H1 (cell line): Measurements from ENCODE around the genes FAR2, OVCH1 and DNM1L.

DNA sequence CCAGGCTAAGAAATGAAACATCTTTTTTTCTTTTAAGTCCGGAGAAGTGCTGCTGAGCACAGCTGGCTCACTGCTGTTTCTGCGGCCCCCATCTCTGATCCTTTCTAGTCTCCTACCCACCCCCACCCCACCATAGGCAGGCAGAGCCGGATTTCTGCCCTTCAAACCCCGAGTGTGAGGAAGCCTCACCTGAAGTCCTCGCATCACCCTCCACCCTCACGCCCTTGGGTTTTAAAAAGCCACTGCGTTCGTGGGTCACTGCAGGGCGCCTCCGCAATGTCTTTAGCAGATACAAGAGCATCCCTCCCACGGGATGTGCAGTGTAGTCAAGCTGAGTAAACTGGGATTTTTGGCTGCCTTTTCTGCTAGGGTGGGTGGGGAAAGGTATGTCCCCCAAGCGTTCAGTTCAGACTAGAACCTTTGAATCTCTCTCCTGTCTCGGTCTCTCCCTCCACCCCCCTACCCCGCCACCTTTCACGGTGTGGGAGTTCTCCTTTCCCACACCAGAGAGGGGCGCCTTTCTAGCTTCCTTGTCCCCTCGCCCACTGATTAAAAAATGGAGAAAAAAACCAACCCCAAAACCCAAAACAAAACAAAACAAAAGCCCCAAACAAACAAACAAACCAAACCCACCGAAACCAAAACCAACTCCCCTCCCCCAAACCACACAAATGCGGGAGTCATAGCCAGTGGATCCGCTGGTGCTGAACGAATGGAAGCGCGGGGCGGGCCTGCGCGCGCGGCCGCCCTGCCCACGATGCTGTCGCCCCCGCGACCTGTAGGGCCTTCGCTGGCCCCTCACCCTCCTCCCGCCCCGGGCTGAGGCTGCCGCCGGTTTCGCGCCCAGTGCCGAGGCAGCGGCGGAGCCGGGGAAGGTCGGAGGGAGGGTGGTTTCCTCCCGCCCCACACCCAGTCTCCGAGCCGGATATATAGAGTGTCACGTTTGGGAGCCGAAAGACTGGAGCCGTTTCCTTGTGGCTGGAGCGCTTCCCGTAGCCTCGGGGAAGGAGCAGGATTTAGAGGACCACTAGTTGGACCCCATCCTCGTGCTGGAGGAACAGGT, at the start of gene FAR2:
Gene FAR2 (plus strand): TSS at position 932 of the 1,063 bp plus-strand sequence.
- RRBS, result 3% methylated on average over 12 of the region's 55 CpGs
CAGE:
- cytosol, long polyA plus RNA, result no peak
- long polyA plus RNA, result no peak
- nucleus, long polyA plus RNA, result no peak

GRCh38 chr12:29437348-29438004, 56.5 kb upstream of the ERGIC2 start:
- RRBS, result no CpG with 5 or more reads among the region's 1 CpG
CAGE:
- cytosol, long polyA plus RNA, result no peak
- long polyA plus RNA, result no peak
- nucleus, long polyA plus RNA, result no peak

- RRBS, result no CpG with 5 or more reads among the region's 26 CpGs
CAGE:
- cytosol, long polyA plus RNA, result no peak
- long polyA plus RNA, result no peak
- nucleus, long polyA plus RNA, result no peak
Measured at GRCh38 chr12:29497332-29498125, at the start of gene OVCH1. Gene OVCH1 (minus strand): TSS chr12:29497686.

DNA sequence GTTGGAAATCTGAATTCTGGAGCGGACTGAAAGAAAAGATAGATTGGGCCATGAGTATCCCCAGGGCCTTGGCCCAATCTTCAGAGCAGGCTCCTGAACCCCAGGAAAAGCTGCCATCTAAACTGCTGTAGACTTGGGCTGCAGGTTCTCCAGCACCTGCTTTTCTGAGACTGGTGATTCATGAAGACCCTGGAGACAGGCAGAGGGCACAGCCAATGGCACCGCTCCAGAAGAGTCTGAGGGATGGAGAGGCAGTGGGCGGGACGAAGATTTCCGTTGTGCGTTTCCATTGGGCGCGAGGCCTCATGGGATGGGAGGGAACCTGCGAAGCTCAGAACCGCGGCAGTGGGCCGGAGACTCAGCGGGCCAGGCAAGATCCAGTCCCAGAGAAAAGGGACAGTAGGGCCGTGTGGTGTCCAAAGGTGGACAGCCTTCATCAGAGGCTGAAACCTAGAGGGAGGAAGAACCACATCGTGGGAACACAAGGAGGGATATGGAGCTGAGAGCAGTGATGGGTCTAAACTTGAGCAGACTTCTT, 375.1 kb downstream of the IPO8 start:
- RRBS, result no CpG with 5 or more reads among the region's 15 CpGs
CAGE:
- cytosol, long polyA plus RNA, result no peak
- long polyA plus RNA, result no peak
- nucleus, long polyA plus RNA, result no peak

DNA sequence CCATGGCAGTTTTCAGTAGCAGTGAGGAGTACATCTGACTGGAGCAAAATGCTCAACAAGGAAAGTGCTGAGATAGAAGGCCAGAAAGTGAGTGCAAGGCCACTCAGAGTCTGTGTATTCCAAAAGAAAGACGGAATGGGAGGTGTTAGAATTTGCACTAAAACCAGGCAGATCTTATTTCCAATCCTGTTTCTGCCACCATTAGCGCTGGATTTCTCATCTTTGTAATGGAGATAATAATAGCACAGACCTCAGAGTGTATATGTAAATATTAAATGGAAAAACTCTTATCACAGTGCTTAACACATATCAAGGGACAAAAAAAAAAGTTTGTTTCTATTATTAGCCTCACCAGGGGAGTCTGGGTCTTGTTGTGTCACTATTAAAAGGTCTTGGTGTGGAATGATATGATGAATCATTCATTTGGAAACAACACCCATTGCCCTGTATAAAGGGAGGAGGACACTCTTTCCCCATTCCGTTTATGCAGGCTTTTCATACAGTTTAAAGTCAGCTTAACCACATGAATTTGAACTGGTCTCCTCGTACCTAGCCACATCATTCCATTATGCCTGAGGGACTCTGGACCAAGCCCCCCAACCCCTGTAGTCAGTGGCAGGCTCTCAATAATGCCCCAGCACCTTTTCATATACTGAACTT, 349.6 kb downstream of the IPO8 start:
- RRBS, result no CpG with 5 or more reads among the region's 4 CpGs
CAGE:
- cytosol, long polyA plus RNA, result no peak
- long polyA plus RNA, result no peak
- nucleus, long polyA plus RNA, result no peak

DNA sequence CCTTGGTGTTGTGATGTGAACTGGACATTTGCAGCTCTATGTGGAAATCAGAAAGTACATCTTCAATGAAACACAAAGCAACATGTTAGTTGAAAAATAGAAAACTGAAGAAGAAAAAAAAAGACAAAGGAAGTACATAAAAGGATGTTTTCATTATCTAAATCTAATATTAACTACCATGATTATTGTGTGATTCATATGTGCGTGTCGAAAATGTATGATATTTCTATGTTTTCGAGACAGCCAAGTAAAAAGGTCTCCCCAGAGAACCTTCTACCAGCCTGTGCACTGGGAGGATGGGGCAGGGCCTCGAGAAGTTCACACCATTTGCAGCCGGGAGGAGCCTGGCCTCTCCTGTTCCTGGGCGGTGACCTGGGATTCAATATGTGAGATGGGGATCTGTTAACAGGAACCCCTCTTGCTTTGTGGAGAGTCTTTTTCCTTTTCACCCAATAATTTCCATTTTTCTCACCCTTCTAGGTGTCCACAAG, 189.3 kb downstream of the IPO8 start:
- RRBS, result no CpG with 5 or more reads among the region's 6 CpGs
CAGE:
- cytosol, long polyA plus RNA, result no peak
- long polyA plus RNA, result no peak
- nucleus, long polyA plus RNA, result no peak

GRCh38 chr12:30793450-30793723, 38.6 kb upstream of the CAPRIN2 start:
- RRBS, result no CpG with 5 or more reads among the region's 2 CpGs
CAGE:
- cytosol, long polyA plus RNA, result no peak
- long polyA plus RNA, result no peak
- nucleus, long polyA plus RNA, result no peak

GRCh38 chr12:31103439-31104178, 29.9 kb downstream of the DDX11 start:
- RRBS, result no CpG with 5 or more reads among the region's 23 CpGs
CAGE:
- cytosol, long polyA plus RNA, result no peak
- long polyA plus RNA, result no peak
- nucleus, long polyA plus RNA, result no peak

GRCh38 chr12:31121071-31121716, 47.5 kb downstream of the DDX11 start:
- RRBS, result no CpG with 5 or more reads among the region's 14 CpGs
CAGE:
- cytosol, long polyA plus RNA, result no peak
- long polyA plus RNA, result no peak
- nucleus, long polyA plus RNA, result no peak

- RRBS, result no CpG with 5 or more reads among the region's 9 CpGs
CAGE:
- cytosol, long polyA plus RNA, result no peak
- long polyA plus RNA, result no peak
- nucleus, long polyA plus RNA, result no peak
Measured at GRCh38 chr12:31322628-31323401, 3.1 kb downstream of the SINHCAF start.

- RRBS, result no CpG with 5 or more reads among the region's 5 CpGs
CAGE:
- cytosol, long polyA plus RNA, result no peak
- long polyA plus RNA, result no peak
- nucleus, long polyA plus RNA, result no peak
Measured at GRCh38 chr12:31355410-31355774, 29.4 kb upstream of the SINHCAF start.

DNA sequence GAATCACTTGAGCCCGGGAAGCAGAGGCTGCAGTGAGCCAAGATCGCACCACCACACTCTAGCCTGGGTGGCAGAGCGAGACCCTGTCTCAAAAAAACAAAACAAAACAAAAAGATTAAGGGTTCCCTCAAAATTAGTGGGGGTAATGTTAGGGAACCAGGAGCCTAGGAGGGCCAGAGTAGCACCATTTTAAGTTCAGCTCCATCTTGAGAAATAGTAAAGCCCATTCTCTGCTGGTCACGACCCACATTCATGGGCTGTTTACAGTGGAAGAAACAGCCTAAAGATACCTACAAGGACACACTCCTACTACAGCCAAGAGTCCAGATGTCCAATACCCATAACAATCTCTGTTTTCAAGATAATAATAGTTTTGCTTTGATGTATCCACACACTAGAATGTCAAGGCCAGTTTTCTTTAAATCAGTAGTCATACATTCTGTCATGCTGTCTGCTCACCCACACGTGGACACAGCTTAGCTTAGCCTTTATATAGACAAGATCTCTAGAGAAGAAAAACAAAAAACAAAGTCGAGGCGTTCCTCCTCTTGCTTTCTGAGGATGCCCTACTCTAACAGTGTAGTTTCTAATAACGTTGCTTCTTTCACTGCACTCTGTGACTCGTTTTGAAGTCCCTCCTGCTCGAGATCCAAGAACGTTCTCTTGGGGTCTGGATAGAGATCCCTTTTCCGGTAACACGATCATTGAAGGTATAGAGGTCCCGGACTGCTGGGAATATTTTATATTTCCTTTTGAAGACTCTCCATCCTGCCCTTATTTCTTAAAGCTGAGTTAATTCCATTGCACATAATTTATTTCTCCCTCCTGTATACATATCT, 17.9 kb upstream of the ETFBKMT start:
- RRBS, result no CpG with 5 or more reads among the region's 14 CpGs
CAGE:
- cytosol, long polyA plus RNA, result no peak
- long polyA plus RNA, result no peak
- nucleus, long polyA plus RNA, result no peak

GRCh38 chr12:31737135-31737837, 8.5 kb upstream of the AMN1 start:
- RRBS, result no CpG with 5 or more reads among the region's 9 CpGs
CAGE:
- cytosol, long polyA plus RNA, result no peak
- long polyA plus RNA, result no peak
- nucleus, long polyA plus RNA, result no peak

GRCh38 chr12:32265779-32266282, 133.5 kb upstream of the FGD4 start:
- RRBS, result no CpG with 5 or more reads among the region's 5 CpGs
CAGE:
- cytosol, long polyA plus RNA, result no peak
- long polyA plus RNA, result no peak
- nucleus, long polyA plus RNA, result no peak

DNA sequence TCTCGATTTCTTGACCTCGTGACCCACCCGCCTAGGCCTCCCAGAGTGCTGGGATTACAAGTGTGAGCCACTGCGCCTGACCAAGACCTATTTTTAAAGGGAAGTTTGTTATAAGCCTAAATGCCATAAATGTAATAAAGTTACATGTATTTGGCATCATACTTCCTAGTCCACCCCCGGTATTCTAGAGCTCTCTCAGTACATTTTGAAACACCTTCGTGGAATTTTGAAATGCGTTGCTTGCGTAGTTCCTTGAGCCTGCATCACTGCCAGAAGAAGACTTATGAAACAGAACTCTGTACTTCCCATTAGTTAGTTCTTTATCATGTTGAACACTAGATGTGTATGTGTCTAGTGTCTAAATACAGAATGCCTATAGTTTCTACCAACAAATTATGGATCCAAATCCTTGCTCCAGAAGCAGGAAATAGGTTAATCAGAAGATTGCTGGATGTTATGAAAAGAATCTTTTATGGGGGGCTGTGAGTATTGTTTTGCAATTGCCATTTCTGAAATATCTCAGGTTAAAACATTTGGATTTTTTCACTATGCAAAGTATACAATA, 86.4 kb downstream of the FGD4 start:
- RRBS, result no CpG with 5 or more reads among the region's 8 CpGs
CAGE:
- cytosol, long polyA plus RNA, result no peak
- long polyA plus RNA, result no peak
- nucleus, long polyA plus RNA, result no peak

- RRBS, result no CpG with 5 or more reads among the region's 3 CpGs
CAGE:
- cytosol, long polyA plus RNA, result no peak
- long polyA plus RNA, result no peak
- nucleus, long polyA plus RNA, result no peak
Measured at GRCh38 chr12:32492610-32493142, 93.3 kb downstream of the FGD4 start.

DNA sequence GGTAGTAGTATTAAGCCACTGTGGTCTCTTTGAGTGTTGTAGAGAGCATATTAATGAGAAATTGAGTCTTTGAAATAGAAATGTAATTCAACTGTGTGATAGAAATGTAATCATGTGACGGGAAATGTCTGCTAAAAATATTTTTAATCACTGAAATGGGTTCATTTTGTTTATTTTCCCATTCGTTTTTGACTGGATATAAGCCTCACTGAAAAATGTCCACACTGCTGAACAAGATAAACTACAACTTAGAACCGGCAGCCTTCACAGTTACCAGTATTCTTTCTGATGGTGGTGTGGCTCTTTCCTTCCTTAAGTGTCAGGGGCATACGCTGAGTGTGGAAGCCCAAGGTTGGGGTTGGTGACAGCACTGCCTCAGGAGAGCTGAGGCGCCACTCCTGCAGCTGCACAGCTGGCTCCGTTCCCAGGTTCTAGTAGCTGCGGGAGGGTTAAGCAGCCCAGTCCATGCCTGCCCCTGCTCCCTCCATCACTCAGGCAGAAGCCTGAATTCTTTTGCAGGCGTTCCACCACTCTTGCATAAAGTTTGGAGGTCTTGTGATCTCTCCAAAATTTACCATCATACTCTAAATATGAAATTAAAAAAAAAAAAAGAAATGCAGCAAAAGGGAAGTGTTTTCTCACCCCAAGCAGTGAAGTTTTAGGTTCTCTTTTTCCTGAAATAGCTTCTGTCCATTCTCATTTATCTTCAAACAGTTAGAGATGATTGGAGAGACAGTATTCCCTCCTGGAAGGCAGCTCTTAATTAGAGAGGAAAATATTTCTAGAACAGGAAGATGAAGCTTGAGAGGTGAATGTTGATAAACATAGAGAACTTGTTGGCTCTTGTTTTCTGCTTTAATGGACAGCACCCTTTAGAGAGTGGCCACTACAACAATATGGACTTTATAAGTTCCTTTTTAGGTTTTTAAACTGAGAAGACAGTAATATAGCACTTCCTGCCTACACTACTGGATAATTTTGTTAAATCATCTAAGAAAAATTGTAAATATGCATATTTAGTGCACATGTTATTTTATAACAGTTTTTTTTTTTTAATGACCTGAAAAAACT, 136.0 kb downstream of the FGD4 start:
- RRBS, result no CpG with 5 or more reads among the region's 8 CpGs
CAGE:
- cytosol, long polyA plus RNA, result no peak
- long polyA plus RNA, result no peak
- nucleus, long polyA plus RNA, result no peak

DNA sequence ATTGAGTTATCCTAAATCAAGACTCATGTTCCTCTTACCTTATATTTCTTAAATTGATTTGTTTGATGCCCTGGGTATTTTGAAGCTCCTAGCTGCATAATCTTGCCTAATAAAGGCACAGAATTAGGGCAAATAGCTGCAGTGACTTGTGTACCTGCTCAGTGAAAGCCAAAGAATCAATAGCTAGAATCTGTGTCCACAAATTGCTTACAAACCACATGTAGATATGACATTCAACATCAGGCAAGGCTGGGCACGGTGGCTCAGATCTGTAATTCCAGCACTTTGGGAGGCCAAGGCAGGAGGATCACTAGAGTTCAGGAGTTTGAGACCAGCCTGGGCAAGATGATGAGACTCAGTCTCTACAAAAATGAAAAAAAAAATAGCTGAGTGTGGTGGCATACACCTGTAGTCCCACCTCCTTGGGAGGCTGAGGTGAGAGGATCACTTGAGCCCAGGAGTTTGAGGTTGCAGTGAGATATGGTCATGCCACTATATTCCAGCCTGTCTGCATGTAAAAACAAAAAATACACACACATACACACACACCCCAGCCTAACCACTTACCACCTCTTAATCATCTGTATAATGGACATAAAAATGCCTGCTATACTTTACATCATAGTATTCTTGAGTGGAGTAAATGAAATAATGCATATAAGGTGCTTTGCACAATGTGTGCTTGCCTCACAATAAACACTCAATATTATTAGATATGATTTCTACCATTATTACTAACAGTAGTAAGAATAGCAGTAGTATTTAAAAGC, 132.0 kb upstream of the DNM1L start:
- RRBS, result no CpG with 5 or more reads among the region's 1 CpG
CAGE:
- cytosol, long polyA plus RNA, result no peak
- long polyA plus RNA, result no peak
- nucleus, long polyA plus RNA, result no peak

DNA sequence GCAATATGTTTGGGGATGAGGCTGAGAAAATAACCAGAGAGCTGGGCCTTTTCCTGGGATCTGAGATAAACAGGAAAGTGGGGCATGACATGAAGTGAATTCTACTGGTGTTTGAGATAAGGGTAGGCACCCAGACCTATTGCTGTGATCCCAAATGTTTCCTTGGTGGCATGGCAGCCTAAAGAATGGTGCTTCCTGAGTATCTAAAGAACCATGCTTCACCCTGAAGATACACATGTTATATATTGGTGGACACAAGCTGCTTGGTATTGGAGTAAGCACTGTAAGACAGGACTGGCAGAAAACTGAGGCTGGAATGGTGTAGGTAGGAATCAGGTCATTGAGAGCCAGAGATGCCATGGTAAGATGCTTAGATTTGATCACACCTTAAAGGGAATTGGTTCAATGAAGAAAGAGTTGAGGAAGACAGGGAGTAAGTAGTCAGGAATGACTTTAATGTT, 50.3 kb upstream of the DNM1L start:
CAGE:
- cytosol, long polyA plus RNA, result no peak
- long polyA plus RNA, result no peak
- nucleus, long polyA plus RNA, result no peak

GRCh38 chr12:32678893-32679802, at the start of gene DNM1L:
Gene DNM1L (plus strand): TSS chr12:32679301.
- RRBS, result 3% methylated on average over 11 of the region's 72 CpGs
CAGE:
- cytosol, long polyA plus RNA, result start-site peak on the plus strand at chr12:32679276-32679326, 522 reads
- long polyA plus RNA, result start-site peak on the plus strand at chr12:32679276-32679320, 361 and 232 reads in 2 replicates
- nucleus, long polyA plus RNA, result start-site peak on the plus strand at chr12:32679276-32679320, 470 reads